ENCODE measurements around the gene HECW1.

GRCh38 chr7:41704367-41704611 is 1.4 kb upstream of the INHBA start:
- PRO-cap, 2 experiments: no peak in any of the 2 experiments

DNA sequence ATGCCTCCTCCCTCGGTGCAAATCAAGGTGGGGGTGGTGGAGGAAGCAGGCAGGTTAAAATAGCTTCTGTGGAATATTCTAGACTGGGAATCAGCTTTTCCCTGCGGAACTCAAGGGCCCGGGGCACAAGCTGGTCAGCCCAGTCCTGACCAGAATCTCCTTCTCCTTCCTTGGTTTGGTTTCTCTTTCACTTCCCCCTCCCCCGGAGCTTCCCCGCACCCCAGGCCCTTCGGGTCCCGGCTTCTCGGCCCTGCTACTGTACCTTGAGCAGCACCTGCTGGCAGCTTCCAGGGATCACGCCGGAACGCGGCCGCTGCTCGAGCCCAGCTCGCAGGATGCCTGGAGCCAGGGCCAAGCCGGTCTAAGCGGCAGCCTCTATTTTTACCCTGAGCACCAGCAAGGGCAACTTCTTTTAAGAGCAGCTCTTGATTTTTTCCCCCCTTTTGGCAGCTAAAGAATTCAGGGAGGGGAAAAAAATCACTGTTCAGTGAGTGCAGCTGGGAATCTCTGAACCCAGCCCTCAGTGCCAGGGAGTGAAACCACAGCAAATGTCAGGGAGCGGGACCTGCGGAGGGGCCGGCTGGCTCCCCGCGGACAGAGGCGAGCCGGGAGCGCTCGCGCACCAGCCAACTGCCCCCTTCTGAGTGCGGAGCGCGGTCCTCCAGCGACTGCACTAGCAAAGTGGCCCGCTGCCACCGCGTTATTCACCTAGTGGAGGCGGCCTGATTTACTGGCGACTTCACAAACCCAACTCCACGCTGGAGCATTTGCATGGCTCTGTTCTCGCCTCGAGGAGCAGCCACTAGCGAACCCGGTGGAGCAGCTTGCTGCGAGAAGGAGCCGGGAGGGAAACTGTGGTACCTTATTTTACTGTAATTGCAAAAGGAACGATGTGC is 2.4 kb upstream of the INHBA start:
- PRO-cap, 2 experiments: peak in 1 of 2 experiments; most common plus-strand start position 283 of the sequence (in 1); most common minus-strand start position 167 of the sequence (in 1)

DNA sequence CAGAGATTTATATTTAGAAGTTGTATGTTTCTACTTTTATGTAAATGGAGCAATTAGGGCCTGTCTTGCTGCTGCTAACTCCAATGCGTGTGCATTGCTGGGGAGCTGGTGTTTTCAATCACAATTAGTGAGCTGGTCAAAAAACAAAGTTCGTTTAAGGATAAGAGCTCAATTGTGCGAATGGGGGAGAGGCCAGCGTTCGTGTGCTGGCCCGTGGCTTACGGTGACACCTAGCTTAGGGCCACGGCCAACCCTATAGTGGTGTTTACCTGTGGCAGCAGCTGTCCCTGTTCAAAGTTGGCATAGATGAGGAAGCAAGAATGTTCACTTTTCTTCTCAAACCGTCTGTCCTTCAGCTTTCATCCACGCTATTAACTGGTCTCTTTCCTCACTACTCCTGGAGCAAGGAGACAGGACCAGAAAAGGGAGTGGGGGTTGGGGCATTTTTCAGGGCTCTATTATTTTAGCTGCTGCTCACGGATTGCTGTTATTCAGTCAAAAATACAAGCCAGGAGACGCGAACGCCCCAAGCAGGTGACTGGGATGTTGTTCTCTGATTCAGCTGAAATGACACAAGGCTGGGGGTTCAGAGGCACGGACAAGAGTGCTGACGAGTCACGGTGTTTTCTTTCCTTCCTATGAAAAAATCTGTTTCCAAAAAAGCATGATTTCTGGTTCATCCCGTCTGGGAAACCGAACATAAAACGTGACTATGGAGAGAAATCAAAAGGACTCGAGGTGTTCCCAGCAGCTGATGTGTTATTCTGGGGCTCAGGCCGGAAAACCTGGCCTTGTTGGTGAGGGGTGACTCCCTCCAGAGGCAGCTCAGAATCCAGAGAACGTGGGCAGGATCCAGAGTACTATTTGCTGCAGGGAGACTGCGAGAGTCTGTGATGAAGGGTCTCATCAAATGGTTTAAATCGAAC is 3.3 kb upstream of the INHBA start:
- PRO-cap, 2 experiments: peak in 1 of 2 experiments; most common plus-strand start position 855 of the sequence (in 1); most common minus-strand start position 766 of the sequence (in 1)

DNA sequence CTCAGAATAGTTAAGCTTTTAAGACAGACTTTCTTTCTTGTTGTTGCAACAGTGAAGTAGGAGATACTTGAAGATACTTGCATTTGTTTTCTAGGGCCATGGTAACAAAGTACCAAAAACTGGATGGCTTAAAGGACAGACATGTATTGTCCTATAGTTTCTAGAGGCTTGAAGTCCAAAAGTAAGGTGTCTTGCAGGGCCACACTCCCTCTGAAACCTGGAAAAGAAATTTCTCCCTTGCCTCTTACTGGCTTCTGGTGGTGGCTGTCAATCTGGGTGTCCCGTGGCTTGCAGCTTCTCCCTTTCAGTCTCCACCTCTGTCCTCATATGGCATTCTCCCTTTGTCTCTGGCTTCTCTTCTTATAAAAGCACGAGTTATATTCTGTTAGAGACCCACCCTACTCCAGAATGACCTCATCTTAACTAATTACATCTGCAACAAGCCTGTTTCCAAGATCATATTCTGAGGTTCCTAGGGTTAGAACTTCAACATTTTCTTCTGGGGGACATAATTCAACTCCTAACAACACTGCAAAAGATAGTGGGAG is 3.3 kb upstream of the GLI3 start:
- PRO-cap, 2 experiments: no peak in any of the 2 experiments

GRCh38 chr7:42263778-42264561 is 27.0 kb upstream of the GLI3 start:
- PRO-cap, 2 experiments: peak in 1 of 2 experiments; most common plus-strand start chr7:42264368 (in 1); most common minus-strand start chr7:42264043 (in 1)

DNA sequence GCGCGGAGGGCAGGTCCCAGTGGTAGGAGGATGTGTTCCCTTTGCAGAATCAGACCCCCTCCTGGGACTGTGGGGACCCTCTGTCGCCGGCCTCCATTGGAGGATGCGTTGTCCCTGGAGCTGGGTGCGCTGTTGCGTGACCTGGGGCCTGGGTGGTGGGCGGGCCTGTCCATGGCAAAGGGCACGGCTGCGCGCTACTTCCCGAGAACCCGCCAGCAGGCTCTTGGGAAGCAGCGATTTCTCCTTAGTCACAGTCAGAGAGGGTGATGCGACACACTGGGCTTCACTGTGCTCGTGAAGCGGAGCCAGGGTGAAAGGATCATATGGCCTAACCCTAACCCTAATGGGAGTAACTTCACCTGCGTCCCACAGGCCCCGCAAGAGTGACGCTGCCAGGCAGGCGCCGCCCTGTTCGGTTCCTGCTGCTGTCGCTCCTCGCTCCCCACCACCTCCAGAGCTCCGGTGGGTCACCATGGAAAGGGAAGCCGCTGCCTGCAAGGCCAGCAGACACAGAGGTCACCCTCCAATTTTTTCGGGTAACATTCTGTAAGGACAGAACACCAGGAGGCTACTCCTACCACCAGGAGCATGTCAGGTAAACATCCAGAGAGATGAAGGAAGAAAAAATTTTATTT is 23.2 kb downstream of the C7orf25 start:
- PRO-cap, 2 experiments: peak in 1 of 2 experiments; most common plus-strand start position 251 of the sequence (in 1); most common minus-strand start position 134 of the sequence (in 1)

DNA sequence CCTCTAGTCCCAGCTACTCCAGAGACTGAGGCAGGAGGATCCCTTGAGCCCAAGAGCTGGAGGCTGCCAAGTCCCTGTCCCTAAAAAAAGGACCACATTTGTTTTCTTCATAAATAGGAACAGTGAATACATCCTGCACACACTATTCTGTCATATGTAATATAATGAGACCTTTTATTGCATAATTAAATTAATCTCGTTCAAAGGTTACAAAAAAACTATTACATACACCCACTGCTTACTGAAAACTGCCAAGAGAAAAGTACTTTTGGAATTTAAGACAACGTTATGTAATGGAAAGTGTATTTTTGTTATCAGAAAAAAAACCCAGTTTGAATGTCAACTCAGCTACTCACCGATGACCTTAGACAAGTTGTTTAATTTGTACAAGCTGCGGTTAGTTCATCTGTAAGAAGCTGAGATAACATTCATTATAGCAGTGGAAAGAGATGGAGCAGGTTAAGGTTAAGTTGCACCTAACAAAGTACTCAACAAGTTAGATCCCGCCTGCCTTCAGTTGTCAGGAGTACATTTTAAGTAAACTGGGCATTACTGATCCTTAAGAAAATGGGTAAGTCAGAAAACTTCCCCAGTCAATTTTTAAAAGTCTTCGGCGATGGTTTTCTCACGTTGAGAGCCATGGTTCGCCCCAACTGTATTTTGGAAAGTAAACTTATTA is 1.1 kb downstream of the PSMA2 start:
- PRO-cap, 2 experiments: no peak in any of the 2 experiments

GRCh38 chr7:43076433-43076959 is 36.0 kb upstream of the HECW1 start:
- PRO-cap, 2 experiments: no peak in any of the 2 experiments

GRCh38 chr7:43112315-43112868 is at the start of gene HECW1:
TSS of gene HECW1 (plus strand) at chr7:43112647.
- PRO-cap, 2 experiments: peak in 1 of 2 experiments; most common plus-strand start chr7:43112647 (in 1); most common minus-strand start chr7:43112471 (in 1)

- PRO-cap, 2 experiments: peak in 1 of 2 experiments; most common minus-strand start chr7:43302356 (in 1)
Measured at GRCh38 chr7:43302078-43302960, 189.9 kb downstream of the HECW1 start.

- PRO-cap, 2 experiments: no peak in any of the 2 experiments
Measured at GRCh38 chr7:43541229-43541448, 41.8 kb upstream of the STK17A start.

- PRO-cap, 2 experiments: no peak in any of the 2 experiments
Measured at GRCh38 chr7:43577394-43577949, 5.4 kb upstream of the STK17A start.

DNA sequence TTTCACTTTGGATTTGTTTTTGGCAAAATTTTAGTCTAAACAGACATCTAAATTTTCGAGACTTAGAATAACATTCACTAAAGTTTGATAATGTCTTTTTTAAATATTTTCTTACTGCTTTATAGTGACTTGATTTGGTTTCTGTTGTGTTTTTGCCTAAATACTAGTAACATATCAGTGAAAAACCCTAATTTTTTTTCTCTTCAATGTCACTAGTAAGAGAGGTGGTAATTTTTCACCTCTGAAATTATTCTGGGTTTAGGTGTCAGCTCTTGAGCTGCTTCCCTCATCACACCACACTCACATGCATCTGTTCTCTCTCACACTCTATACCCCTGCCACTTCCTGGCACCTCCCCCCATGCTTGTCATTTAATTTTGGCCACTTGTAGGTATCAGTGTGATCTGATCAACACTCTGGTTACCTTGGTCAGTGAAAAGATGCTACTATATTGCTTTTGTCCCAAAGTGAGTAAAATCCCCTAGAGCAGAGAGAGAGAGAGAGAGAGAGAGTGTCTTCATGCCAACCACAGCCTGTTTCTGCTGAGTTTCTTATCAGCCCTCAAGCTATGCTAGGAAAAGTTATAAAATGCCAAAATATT is 42.5 kb downstream of the STK17A start:
- PRO-cap, 2 experiments: no peak in any of the 2 experiments

DNA sequence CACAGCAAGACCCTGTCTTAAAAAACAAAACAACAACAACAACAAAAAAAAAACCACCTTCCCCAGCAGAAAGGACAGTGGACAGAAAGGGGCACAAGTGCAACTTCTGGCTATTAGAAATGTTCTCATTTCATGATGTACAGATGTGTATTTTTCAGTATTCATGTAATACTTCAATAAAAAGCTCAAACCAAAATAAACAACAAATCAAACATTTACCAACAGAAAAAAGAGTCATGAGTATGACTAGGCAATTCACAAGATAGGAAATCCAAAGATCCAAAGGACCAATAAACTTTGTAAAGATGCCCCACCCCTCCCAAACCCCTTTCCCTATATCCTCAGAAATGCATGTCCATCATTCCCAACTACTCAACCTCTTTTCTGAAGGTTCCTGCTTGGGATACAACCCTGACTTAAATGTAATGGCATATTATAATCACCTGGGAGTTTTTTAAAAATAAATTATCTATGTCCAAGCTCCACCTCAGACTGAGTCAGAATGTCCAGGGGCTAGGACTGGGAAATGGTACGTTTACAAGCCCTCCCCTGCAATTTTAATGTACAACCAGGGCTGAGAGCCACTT is 36.7 kb downstream of the COA1 start:
- PRO-cap, 2 experiments: no peak in any of the 2 experiments

- PRO-cap, 2 experiments: no peak in any of the 2 experiments
Measured at GRCh38 chr7:43694793-43695221, 34.5 kb downstream of the COA1 start.

GRCh38 chr7:43758969-43759367 is 488 bp downstream of the BLVRA start:
- PRO-cap, 2 experiments: no peak in any of the 2 experiments

- PRO-cap, 2 experiments: no peak in any of the 2 experiments
Measured at GRCh38 chr7:43764022-43764342, 5.5 kb downstream of the BLVRA start.

DNA sequence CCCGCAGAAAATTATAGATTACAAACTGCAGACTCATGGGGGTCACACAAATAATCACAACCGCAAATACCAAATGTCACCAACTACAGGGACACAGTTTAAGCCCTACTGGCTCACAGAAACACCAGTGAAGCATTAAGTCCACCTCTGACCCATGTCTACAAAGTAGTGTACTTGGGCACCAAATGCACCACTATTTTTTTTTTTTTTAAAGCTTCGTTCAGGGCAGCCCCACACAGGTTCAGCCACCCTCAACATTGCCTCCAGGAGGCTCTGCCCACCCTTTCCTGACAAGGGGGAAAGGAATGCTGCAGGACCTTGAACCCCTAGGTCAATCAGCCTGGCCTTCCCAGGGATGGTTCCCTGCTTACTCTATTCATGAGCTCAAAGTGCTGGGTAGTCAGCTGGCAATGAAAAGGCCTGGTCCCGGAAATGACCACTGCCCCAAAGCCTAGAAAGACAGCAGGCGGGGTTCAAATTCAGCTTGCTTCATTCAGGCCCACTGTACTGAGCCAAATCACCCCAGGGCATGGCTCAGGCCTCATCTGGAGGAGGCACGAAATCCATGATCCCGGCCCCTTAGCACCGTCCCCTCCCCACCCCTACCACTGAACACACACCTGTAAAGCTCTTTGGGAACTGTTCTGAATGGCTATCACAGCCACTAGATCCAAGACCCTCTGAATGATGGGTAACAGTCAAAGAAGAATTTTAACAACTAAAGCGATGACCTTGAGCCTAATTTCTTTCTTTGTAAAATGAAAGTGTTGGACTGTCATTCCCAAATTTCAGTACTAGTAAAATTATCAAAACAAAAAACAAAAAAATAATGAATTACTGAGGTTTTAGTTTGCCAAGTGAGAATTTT is 1.2 kb downstream of the URGCP start:
- PRO-cap, 2 experiments: no peak in any of the 2 experiments

DNA sequence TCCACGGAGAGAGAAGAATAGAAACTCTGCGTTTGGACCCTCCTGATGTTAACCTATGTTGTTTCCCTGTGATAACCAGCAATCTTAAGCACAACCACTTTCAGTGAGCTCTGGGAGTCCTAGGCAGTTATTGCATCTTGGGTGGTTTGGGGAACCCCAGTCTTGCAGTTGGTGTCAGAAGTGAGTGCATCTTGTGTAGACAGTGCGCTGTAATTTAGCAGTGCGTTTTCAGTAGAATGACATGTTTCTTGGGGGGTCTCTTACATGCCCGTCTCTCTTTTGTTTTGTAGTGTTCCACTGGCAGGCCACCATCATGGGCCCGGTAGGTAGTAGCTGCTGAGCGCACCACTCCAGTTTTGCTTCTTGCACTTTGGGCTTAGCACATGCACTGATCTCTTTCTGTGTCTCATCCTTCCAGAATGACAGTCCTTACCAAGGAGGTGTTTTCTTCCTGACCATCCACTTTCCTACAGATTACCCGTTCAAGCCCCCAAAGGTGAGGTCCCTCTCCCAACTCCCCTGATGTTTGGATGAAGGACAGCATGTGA is 16.4 kb downstream of the UBE2D4 start:
- PRO-cap, 2 experiments: no peak in any of the 2 experiments

GRCh38 chr7:44046287-44047142 is 2.0 kb downstream of the DBNL start:
- PRO-cap, 2 experiments: no peak in any of the 2 experiments

Data from cerebral cortex (tissue), 2 donors.